LUHMES (cell line): ENCODE measurements around a stretch of chr7.

GRCh38 chr7:155808124-155808878, 4.0 kb downstream of the SHH start:
- PRO-cap, result no peak

- PRO-cap, result no peak
Measured at GRCh38 chr7:155808879-155809354, 3.3 kb downstream of the SHH start.

DNA sequence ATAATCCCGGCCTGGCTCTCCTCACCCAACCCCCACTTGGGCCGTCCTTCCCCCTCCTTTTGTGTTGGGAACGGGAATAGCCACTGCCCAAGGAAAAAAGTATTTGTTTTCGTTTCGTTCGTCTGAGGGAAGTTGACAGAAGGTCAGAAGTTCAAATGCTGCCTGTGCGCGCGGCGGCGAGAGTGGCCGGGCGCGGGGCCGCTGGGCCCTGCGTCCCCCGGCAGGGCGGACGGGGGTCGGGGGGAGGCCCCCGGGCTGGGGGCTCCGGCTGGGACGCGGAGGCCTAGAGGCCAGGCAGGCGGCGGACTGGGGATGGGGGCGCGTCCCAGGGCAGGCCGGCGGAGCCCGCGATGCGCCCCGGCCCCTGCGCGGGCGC, 2.7 kb downstream of the SHH start:
- PRO-cap, result no peak

DNA sequence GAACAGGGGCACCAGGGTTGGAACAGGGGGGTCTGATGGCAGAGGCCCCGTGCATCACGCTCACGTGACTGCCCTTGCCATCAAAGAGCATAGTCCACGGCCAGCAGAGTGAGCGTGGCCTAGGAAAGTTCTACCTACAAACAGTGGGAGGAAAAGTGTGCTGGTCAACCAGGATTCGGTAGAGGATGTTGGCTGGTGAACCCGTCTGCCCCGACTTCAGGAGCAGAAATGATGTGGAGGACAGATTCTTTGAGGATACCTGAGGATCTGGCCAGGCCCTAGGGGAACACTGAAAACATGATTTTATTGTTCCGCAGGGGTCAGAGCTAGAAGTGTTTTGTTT, 138.7 kb upstream of the SHH start:
- PRO-cap, result no peak

- PRO-cap, result no peak
Measured at GRCh38 chr7:156347754-156348253, 292.8 kb upstream of the RNF32 start.

DNA sequence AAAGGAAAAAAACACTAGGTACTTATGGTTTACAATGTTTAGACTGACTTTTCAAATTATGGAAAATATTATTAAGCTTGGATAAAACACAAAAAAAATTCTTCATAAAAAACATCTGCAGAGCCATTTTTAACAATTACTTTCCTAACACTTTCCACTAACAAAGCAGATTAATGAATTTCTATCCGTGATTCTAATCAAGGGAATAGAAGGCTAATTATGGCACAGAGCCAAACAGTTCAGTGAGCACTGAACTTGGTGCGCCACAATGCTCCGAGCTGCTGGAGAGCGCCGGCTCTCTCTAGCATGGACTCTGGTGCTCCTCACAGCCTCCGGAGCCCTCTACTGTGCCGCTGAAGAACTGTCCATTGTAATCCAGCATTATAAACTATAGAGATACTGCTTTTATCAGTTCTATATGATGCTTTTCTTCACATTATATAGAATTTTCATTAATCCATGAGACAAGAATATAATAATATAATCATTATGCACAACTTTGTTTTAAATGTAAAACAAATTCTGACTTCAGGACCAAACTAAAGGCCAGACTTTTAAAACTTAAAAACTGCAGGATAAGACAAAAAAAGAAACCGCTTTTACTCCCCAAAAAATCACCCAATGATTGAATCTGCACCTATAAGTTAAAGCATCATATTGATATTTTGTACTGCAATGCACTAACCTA, 123.5 kb downstream of the RNF32 start:
- PRO-cap, result no peak

DNA sequence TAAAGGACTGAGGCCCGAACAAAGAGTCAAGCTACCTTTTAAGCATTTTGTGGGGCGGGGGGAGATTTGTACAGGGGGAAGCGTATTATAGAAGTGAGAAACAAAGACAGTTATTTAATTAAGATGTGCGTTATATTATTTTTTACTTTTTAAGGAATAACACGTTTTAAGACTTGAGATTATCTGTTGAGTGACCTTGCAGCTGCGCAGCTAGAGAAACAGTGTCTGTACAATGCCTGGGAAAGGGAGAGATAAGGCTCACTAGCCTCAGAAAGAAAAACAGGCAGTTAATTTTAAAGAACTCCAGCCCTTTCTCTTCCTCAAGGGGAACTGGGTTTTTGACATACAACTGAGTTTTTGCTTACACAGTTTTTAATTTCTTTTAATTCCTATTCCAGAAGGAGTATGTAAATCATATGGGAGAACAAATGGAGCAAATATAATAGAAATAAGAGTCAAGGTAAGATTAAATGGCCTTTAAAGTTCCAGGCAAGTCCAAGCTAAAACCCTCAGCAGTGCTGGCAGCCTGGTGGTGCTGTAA, 50.6 kb downstream of the LMBR1 start:
- PRO-cap, result no peak

DNA sequence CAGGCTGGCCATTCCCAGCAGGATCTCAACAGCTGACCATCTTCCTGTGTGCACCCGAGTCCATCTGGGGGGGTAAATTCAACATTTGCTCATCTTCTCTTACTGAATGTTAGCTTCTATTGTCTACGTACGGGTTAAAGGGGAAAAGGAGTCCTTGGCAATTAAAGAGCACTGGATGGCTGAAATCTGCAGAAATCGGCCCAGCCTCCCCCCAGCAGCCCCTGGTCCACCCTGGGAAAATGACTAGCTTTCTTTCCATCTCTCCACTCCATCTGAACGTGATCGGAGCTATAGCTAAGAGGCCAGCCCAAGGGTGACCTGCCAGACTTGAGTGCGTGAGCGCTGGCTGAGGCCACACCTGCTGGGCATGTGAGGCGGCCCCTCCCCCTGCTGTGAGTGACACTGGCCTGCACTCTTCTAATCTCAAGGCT, 12.1 kb upstream of the MNX1 start:
- PRO-cap, result no peak

- PRO-cap, result no peak
Measured at GRCh38 chr7:157263831-157264499, 72.8 kb upstream of the DNAJB6 start.

DNA sequence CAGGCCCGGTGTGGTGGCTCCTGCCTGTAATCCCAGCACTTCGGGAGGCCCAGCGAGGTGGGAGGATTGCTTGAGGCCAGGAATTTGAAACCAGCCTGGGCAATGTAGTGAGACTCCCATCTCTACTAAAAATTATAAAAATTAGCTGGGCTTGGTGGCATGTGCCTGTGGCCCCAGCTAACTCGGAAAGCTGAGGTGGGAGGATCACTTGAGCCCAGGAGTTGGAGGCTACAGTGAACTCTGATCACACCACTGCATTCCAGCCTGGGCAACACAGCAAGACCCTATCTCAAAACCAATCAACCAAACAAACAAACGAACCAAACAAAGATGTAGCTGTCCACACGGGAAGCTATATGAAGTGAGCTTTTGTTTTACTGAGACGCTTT, 51.0 kb upstream of the DNAJB6 start:
- PRO-cap, result no peak

DNA sequence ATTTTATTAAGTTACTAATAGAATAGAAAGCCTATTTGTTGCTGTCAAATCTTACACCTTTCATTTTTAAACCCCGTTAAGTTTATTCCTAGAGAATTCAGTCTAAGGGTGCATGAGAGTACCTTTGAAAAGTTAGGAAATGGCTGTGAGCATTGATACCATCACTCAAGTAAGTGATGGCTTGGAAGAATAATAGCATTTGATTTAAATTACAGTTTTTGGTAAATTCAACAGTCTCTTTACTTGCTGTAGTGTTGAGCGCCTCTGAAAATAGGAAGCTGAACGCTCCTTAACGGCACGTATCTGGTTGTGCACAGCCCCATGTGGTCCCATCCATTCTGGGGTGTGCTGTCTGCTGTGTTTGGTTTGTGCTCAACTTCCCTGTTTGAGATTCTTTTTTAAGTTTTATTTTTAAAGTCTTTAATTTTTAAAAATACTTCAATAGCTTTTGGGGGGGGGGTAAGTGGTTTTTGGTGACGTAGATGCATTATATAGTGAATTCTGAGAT, 51.4 kb downstream of the DNAJB6 start:
- PRO-cap, result no peak

GRCh38 chr7:157390200-157391140, 53.7 kb downstream of the DNAJB6 start:
- PRO-cap, result no peak

GRCh38 chr7:157589672-157590302, 253.0 kb downstream of the DNAJB6 start:
- PRO-cap, result no peak

DNA sequence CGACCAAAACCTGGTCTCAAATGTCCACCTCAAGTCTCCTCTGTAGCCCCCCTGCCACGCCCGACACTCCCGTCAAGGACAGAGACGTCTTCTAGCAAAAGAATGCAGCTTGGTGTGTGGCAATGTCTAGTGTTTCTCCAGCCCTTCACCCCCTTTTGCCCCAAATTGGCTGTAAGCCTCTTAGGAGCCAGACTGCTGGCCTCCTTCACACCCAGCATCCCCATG, 305.1 kb downstream of the DNAJB6 start:
- PRO-cap, result no peak

GRCh38 chr7:158055531-158056526, 531.8 kb downstream of the PTPRN2 start:
- PRO-cap, result no peak

GRCh38 chr7:158484625-158485396, 102.8 kb downstream of the PTPRN2 start:
- PRO-cap, result no peak

DNA sequence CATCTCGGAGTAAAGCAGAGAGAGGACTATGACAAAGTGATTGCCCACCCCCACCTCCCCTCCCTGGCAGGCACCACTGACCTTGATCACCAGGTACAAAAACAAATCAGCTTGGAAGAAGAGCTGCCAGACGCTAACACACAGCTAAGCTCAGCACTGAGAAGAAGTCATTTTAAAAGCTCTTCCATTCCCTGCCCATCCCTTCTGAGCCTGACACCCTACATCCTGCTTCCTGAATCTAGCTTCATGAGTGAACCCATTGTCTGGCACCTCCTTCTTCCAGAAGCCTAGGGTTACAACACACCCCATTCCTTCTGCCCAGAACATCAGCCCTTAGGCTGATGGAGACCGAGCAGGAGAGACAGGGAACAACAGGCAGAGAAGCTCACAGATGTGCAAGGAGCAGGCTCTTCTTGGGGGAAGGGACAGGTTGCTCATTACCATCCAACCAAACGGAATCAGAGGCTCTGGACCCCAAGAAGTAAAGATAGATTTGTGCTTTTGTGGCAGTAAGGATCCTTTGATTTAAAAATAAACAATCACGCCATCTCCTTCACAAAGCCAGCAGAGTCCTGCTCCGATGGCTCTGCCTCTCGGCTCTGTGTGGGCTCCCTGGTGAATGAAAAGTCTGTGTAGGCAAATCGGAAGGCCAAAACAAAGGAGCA, 4.1 kb downstream of the PTPRN2 start:
- PRO-cap, result no peak

DNA sequence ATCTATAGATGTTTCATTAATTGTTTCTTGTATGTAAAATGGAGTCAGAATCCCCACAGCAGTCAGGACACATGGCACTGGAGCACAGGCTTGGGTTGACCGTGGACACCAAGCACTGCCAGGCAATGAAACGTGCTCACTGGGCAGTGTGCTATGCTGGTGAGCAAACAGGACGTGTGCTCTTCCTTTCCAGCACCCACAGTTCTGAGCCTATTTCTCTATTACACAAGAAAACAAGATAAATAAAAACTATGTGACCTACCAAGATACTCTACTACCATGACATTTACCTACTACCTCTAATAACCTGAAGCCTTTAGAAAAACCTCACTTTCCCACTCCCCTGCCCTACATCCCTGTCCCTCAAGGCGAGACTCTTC, 44.2 kb upstream of the PTPRN2 start:
- PRO-cap, result no peak

- PRO-cap, result no peak
Measured at GRCh38 chr7:158696279-158696573, 8.4 kb downstream of the NCAPG2 start.

DNA sequence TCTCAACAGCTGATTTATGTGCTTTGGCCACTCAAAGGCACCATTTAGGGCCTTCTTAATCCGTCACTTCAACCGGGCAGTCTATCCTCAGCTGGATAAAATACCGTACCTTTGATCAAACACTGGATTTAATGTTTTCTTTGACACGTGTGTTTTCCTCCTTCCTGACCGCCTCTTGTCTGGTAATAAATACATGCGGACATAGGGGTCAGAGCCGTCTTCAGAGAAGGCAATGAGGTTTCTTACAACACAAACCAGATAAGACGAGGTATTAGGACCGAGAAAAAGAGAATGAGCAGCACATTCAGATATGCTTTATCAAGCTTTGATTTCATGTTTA, 32.3 kb upstream of the NCAPG2 start:
- PRO-cap, result no peak